Placental pericyte (primary cell): ENCODE measurements around the genes THSD7A and TSPAN13.

- CAGE, long polyA plus RNA, result no peak
Observed at GRCh38 chr7:8232496-8233357, 29.2 kb downstream of the ICA1 start.

- CAGE, long polyA plus RNA, result no peak
Observed at GRCh38 chr7:8303673-8304561, 42.0 kb upstream of the ICA1 start.

- CAGE, long polyA plus RNA, result no peak
Observed at GRCh38 chr7:8389822-8390249, 43.6 kb upstream of the NXPH1 start.

DNA sequence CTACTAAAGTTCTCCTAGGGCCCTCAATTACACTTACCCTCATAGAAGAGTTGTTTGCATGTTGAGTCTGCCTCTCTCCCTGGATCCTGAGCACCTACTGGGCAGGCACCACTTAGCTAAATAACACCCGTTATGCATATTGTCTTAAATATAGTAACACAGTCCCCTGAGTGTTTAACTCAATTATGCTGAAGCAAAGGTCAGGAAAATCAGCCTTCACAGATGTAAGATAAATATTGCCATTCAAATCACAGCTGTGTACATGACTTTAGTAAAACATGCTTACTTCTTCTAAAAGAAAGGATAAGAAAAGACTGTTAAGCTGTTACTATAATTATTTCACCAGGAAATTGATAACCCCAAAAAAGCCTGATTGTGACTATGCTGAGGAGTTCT lies 700.2 kb downstream of the NDUFA4 start:
- CAGE, long polyA plus RNA, result no peak

DNA sequence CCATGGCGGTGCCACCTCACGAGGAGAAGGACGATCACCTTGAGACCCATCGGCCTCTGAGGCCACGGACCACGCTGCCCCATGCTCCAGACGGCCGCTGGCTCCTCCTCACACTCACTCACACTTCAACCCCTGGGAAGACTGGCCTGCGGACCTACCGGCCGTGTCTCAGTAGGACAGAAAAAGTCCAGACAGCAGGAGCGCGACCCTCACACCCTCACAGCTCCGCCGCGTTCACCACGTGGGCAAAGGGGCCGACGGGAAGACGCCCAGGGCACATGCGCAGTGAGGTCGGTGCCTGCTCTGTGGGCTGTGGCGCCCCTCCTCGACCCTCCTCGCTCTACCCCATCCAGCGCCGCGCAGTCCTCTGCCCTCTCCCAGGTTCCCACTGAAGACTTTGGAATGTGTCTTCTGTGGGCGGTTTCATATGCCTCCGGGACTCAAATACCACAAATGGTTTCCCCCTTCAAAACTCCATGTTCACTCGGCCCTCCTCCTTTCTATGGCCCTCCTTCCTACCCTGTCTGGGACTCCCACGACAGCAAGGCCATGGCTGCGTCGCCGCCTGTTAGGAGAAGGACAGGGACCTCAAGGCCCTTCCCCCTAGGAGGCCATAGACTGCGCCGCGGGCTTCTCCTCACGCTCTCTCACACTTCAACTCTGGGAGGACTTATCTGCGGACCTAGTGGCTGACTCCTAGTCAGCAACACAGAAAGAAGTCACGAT lies 160.1 kb downstream of the NDUFA4 start:
- CAGE, long polyA plus RNA, result no peak

GRCh38 chr7:11230920-11231483 lies 257.3 kb downstream of the PHF14 start:
- CAGE, long polyA plus RNA, result no peak

DNA sequence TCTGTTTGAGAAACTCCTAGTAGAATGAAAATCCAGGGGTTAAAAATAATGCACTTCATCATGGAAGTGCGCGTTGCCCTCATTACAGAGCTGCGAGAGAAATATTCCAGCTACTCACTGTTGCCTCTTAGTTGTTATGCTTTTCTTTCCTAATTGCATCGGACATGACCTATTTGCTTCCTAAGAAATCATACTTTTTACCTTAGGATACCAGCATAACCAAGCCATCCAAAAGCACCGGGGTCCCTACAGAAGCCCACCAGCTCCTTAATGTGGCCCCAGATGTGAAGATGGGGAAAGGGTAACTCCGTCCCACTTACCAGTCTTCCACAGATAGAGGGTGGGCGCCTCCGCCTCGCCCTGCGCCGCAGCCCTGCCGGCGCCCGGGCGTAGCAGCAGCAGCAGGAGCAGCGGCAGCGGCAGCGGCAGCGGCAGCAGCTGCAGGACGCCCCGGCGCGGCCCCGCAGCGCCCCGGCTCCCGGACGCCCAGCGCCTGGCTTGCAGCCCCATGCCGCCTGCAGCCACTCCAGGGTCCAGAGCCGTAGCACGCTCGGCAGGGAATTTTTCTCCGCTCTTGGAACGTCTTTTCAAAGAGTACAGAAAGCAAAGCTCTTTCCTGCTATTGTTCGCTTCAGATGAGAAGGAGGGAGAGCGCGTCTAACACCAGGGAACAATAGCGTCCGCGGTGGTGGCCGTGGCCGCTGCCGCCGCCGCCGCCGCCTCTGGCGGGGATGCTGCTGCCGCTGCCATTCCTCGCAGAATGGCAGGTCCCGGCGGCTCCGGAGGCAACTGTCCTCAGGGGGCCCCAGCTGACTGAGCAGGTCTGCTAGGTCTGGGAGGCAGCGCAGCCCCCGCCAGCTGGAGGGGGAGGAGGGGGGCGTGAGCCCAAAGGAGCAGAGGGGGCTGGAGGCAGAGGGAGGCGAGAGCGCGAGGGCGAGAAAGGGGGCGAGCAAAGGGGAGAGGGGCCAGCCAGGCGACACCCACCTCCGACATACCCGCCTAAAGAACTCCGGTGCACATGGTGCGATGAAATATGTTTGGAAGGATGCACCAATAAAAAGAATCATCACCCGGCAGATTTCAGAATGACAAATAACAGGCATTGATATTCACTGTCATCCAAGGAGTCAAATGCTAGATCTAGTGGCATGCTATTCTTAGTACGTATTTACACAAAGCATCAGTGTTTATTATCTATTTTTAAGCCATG lies at the start of gene THSD7A:
TSS of gene THSD7A (minus strand) at position 762 of the 1,210 bp plus-strand sequence.
- CAGE, long polyA plus RNA, result no peak

DNA sequence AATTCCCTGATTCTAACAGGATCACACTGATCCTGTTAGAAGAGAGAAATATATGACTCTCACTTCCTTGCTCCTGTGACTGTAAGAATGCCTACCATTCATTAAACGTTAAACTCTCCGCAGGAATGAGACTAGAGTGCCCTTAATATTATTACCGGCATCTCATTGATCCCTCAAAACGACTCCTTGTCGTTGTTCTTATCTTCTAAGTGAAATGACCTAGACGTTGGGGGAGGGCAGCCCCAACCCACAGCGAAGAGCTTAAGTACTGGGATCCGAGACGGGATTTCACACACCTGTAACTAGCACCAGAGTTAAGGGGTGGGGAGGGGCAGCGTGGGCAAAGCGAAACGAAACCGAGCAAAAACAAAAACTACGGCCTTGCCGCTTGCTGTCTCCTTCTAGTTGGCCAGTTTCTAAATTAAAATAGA lies 650 bp upstream of the TMEM106B start:
- CAGE, long polyA plus RNA, result no peak

DNA sequence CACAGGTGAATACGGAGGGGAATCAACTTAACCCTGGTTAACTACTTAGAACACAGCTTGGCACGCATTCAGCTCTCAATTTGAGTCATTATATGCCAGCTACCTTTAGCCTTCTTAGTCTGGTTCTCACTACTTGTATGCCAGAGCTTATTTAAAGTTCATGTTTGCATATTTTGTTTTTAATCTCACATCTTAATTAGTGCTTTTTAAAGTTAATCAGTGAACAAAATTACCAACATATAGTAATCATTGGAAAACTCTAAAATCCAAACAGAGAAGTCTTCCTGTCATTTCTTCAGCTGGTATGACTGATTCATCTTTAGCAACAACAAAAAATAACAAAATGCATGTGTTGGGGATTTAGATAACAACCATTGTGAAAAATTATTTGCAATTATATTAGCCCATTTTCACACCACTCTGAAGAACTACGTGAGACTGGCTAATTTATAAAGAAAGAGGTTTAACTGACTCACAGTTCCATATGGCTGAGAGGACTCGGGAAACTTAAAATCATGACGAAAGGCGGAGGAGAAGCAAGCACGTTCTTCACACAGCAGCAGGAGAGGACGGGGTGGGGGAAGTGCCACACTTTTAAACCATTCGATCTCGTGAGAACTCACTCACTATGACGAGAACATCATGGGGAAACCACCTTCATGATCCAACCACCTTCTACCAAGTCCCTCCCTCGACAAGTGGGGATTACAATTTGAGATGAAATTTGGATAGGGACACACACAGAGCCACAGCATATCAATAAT lies 80.5 kb downstream of the VWDE start:
- CAGE, long polyA plus RNA, result no peak

DNA sequence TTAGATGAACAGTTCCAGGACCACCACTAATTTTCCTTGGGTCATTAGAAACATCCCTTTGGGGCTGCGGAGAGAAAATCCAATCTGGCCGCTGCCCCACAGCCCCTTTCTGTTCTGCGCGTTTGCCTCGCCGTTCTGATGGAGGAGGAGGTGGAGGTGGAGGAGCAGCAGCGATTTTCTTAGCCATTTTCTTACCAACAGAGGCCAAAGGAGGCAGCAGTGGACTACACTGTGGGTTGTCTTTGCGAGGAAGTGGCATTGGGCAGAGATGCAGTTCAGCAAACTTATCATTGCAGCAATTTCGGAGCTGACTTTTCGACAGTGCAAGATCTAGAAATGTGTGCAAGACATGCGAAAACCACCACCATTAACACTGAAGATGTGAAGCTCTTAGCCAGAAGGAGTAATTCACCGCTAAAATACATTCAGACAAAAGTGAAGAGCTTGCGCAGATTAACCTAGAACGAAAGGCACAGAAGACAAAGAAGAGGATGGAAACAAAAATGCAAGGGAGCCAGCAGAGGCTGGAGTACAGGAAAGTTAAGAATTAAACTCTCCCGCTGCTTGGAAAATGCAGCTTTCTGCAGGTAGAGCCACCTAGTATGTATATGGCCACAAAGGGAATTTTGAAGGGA lies 1.8 kb upstream of the ARL4A start:
- CAGE, long polyA plus RNA, result no peak

GRCh38 chr7:12928618-12928949 lies 241.2 kb downstream of the ARL4A start:
- CAGE, long polyA plus RNA, result no peak

- CAGE, long polyA plus RNA, result no peak
Observed at GRCh38 chr7:14238113-14238425, 248.6 kb upstream of the ETV1 start.

DNA sequence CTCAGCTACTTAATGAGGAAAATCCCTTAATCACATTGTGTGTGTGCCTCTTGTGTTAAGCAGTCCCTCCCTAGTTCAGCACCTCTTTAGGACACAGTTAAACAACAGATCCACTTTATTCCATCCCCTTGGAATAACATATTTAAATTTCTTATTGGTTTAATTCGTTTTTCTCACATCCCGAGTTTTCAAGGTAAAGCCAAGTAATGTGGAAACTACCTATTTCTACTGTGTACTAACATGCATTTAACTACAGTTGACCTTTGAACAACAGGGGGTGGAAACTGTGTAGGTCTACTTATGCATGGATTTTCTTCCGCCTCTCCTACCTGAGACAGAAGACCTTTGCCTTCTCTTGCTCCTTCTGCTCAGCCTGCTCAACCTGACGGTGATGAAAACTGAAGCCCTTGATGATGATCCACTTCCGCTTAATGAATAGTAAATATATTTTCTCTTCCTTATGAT lies 18.6 kb downstream of the MEOX2 start:
- CAGE, long polyA plus RNA, result no peak

DNA sequence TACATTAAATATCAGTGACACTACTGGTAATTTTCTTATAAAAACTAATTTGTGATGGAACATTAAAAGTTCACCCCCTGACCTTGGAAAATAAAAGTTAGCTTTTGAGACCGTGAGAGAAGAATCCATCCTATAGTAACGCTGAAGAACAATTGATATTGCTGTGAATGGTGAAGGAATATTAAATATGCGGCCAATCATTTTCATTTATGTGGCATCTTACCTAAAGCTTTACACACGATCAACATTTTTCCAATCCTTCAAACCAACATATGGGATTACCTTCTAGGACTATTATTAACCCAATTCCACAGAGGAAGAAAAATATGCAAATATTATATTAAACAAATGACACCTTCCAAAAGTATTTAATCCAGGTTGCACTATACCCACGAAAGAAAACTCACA lies 2.1 kb downstream of the MEOX2 start:
- CAGE, long polyA plus RNA, result no peak

GRCh38 chr7:15889473-15890019 lies 203.1 kb upstream of the MEOX2 start:
- CAGE, long polyA plus RNA, result no peak

- CAGE, long polyA plus RNA, result no peak
Observed at GRCh38 chr7:16502289-16502718, 24.3 kb upstream of the LRRC72 start.

- CAGE, long polyA plus RNA, result no peak
Observed at GRCh38 chr7:16554725-16555311, 28.2 kb downstream of the LRRC72 start.

DNA sequence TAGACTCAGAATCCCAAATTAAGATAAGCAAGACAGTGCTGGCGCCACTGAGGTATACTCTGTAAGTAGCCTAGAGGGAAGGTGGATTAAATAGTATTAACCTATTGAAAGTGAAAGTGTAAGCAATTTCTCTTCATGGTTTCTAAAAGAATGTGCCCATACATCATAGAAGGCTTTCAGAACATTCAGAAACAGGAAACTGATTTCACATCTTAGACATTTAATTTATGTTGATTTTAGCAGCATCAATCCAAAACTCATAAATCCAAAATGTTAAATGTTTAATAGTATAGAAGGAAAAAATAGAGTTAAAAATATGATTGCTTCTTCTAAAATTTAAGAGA lies 36.7 kb downstream of the LRRC72 start:
- CAGE, long polyA plus RNA, result no peak

- CAGE, long polyA plus RNA, result no peak
Observed at GRCh38 chr7:16753268-16754337, at the start of gene TSPAN13. TSPAN13 (plus strand) TSS chr7:16753755.

GRCh38 chr7:17038792-17039343 lies 157.1 kb upstream of the AGR3 start:
- CAGE, long polyA plus RNA, result no peak